CMK (cell line): Measurements from ENCODE around the gene LIMA1.

- RRBS, result no CpG with 5 or more reads among the region's 2 CpGs
These were observed 8.6 kb upstream of the MCRS1 start for GRCh38 chr12:49576441-49577055.

DNA sequence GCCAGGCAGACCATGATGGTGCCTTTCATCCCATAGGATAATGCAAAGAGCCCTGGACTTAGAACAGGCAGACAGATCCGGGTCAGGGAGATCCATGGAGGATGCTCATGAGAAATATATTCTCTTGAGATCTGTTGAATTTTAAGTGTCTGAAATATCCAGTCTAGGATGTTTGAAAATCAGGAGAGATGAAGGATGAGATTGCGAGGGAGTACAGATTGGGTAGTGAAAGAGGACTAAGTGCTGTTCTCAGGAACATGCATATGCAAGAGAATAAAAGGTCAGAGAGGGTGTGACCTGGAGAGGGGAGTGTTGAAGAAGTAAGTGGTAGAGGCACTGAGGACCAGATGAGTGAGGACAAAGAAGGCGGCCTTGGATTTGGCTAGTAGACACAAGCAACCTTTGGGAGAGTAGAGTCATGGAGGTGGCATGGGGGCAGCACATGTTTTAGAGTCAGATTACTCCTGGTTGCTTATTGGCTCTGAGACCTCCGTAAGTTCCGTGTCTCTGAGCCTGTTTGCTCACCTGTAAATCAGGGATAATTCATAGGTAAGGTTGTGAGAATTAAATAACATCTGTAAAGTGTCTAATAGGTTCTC is 16.9 kb downstream of the PRPF40B start:
- RRBS, result no CpG with 5 or more reads among the region's 5 CpGs

DNA sequence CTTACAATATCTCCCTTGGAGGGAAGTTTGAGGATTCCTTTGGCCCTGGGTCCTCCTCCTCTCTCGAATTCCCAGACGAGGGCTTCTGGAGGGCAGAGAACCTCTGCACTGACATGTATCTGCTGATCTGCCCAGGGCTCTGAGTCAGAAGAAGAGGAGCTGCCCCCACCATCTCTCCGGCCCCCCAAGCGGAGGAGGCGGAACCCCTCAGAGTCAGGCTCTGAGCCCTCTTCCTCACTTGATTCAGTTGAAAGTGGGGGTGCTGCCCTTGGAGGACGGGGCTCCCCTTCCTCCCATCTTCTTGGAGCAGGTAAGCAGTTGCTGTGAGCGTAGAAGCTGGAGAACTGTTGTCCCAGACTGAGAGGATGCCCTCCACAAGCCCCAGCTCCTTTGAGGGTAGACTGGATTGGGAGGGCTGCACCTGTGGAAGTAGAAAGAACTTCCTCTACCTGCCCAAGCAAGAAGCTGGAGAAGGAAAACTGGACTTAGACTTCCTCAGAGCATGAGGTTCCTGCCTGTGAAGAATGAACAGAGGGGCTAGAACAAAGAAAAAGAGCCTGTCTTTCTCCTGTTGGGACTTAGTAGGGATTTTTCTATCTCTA is 19.8 kb downstream of the PRPF40B start:
- RRBS, result no CpG with 5 or more reads among the region's 7 CpGs

GRCh38 chr12:49672298-49673177 is 34.7 kb downstream of the FMNL3 start:
- RRBS, result no CpG with 5 or more reads among the region's 5 CpGs

DNA sequence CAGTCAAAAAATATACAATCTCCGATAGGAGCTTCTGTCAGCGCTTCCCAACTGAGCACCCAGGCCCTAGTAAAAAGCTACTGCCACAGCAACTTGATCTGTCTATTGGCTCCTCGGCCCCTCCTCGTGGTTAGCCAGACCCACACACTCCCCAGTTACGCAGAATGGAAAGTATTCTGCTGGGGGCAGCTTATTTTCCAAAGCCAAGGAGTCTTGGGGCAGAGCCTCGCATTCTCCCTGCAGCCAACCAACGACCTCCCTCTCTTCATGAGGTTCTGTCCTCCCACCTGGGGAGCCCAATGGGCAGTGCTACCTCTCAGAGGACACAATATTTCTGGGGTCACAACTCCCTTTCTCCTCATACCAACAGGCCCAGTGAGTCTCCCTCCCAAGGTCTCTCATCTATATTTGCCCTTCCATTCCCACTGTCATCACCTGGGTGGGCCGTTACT is 32.0 kb downstream of the FMNL3 start:
- RRBS, result no CpG with 5 or more reads among the region's 8 CpGs

- RRBS, result 3% methylated on average over 19 of the region's 48 CpGs
These were observed 651 bp downstream of the FMNL3 start for GRCh38 chr12:49706335-49707172.

- RRBS, result no CpG with 5 or more reads among the region's 22 CpGs
These were observed 355 bp upstream of the TMBIM6 start for GRCh38 chr12:49740949-49741454.

DNA sequence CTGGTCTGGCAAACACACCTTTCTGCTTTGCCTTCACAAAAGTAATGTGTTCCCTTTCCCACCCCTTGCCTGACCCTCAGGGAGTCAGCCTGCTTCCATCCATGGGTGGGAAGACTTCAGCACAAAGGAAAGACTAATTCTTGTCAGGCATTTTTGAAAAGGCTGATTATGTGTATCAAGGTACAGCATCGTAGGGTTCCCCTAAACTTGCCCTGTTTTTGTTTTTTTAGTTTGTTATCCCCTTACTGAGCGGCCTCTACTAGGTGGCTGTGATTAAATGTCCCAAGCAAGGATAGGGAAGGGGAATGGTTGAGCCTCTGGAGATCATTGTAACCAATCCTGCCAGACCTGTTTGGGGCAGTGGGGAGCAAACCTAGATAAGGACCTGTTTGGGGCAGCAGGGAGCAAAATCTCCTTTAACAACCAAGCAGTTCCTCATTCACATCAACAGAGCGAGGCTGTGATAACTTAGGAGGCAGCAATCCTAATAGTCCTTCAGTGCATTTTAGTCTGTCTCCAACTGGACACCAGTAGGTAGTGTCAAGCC is 22.2 kb downstream of the TMBIM6 start:
- RRBS, result no CpG with 5 or more reads among the region's 3 CpGs

DNA sequence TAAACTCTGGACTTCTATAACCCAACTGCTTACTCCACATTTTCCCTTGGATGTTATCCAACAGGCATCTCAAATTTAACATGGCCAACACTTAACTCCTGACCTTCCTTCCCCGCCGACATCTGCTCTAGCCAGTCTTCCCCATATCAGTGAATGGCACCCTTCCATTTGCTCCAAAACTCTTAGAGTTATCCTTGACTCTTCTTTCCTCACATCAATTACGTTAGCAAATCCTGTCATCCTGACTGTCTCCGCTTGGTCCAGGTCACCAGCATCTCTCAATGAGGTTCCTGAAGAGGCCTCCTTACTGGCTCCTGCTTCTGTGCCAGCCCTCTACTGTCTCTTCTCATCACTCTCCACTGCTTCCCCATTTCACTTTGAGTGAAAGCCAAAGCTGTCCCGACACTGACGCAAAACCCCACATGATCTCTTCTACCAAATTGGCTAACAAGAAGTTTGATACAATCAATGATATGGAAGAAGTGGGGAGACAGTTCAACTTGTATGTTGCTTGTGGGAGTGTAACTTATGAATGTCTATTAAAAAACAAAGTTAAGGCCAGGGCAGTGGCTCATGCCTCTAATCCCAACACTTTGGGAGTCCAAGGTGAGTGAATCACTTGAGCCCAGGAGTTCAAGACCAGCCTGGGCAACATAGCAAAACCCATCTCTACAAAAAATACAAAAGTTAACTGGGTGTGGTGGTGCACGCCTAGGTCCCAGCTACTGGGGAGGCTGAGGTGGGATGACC is 42.9 kb downstream of the TMBIM6 start:
- RRBS, result no CpG with 5 or more reads among the region's 7 CpGs

- RRBS, result no CpG with 5 or more reads among the region's 7 CpGs
These were observed 21.8 kb downstream of the NCKAP5L start for GRCh38 chr12:49806314-49806815.

- RRBS, result no CpG with 5 or more reads among the region's 5 CpGs
These were observed 2.8 kb downstream of the NCKAP5L start for GRCh38 chr12:49825340-49825814.

DNA sequence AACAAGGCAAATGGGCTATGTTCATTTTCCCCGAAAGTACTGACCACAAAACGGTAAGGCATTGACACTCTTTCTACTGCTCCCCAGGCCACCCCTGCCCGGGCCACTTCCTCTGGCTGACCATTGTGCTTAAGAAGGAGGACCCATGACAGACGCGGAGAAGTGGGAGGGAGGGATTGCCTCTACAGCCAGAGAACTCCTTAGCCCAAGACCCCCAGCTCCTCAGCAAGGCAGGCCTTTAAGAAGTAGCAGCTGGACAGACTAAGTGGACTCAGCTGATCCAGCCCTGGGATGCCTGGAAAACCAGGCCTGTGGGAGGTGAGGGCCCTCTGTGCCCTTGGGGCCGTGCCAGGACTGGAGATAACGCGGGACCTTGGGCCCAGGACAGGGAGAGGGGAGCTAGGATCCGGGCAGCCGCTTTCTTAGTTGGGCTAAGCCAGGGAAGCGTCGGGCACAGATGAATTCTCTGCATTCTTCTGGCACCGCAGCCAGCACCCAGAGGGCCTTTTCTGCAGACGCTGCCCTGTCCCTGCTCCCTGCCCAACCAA is 1.0 kb downstream of the NCKAP5L start:
- RRBS, result no CpG with 5 or more reads among the region's 14 CpGs

DNA sequence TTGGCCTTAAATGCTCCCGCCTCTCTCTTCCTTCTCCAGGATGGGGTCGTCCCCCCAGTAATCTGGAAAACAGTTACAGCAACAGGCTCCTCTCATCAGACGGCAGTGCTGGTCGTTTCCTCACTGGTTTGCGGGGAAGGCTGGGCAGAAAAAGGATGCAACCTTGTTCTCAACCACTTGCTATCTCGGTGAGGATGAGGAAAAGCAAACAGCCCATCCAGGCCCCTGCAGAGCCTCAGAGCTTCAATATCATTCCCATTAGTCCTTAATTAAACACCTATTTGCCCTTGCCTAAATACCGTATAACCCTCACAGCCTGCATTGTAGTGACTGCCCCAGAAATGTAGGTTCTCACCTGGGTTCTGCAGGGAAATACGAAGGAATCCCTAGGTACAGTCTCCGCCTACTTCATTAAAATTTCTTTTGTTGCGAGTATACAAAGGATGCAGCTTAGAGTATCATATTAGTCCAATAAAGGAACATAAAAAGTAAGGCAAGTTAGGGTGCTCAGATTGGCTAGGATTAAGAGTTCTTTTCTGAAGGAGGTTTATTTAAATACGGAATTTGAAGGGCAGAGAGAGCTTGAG is 776 bp upstream of the NCKAP5L start:
- RRBS, result no CpG with 5 or more reads among the region's 11 CpGs

- RRBS, result 96% methylated on average over 2 of the region's 7 CpGs
These were observed 24.2 kb upstream of the BCDIN3D start for GRCh38 chr12:49867170-49867503.

DNA sequence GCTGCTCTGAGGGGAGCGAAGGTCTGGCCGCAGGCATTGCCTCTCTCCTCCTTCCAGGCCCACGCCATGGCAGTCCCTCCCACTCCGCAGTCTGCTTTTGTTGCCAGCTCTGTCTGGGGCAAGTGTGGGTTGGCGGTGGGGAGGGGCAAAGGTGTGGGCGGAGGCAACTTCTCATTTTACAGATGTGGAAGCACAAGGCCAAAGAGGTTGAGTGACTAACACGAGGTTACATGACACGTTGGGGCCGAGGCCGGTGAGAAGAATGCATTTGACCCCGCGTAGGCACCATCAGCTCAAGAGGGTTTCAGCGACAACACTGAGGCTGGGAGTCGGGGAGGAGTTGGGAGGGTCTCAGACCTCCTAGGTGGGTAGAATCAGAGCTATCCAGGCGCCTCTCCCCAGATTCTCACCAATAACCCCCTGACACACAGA is 6.2 kb upstream of the FAIM2 start:
- RRBS, result no CpG with 5 or more reads among the region's 15 CpGs

GRCh38 chr12:50166463-50166861 is 707 bp downstream of the CERS5 start:
- RRBS, result no CpG with 5 or more reads among the region's 8 CpGs

- RRBS, result no CpG with 5 or more reads among the region's 5 CpGs
These were observed 8.8 kb upstream of the CERS5 start for GRCh38 chr12:50175857-50176515.

- RRBS, result no CpG with 5 or more reads among the region's 6 CpGs
These were observed 34.9 kb upstream of the CERS5 start for GRCh38 chr12:50201858-50202777.

GRCh38 chr12:50282524-50283033 is 741 bp downstream of the LIMA1 start:
- RRBS, result no CpG with 5 or more reads among the region's 16 CpGs

DNA sequence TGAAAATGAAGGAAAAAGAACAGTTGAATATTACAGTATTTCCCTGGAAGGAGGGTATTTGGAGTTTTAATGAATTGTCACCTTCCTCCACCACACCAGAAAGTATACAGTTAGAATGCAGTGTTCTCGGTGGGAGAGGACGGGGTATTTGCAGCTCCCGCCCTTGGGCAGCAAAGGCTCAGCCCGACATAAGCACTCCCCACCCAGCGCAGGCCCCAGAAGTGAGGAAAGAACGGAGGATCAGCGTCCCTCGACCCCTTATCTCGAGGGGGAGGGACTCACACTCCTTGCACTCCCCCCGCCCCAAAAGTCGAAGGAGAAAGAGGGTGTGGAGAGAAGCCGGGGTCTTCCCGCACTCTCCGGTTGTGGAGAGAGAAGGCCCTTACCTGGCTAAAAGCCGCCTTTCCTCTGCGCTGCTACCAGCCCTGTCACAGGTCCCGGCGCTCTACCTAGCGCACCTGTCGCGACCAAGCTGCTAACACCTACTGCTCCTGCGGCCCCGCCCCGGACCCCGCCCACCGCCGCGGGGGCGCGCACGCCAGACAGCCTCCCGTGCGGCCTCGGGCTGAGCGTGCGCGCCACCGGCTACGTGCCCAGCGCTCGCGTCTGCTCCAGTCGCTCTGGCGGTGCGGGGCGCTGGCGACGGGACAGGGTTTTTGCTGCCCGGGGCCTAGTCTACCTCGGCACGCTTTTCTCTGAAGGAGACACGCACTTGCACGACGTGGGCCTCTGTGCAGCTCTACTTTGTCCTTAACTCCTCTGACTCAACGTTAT is at the start of gene LIMA1:
Gene LIMA1 (minus strand): TSS at position 487 of the 774 bp plus-strand sequence.
- RRBS, result 1% methylated on average over 33 of the region's 55 CpGs